Myometrial cell (primary cell): Measurements from ENCODE around the genes ATP1B3 and XRN1.

DNA sequence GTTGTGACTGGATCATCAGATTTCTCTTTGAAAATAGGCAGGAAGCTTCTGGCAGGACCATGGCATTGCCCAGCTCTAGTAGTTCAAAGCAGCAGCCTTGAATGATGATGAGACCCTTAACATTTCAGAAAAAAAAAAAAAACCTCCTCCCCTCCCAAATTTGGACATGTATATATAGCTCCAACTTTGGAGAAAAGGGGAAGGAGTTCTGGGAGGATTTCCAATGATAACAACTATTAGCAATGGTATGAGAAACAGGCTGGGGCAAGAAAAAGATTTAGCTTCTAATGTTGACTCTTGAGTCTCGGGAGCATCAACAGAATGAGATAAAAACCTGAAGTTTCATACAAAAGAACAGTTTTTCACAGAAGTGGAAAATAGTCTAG lies 44.9 kb upstream of the RASA2 start:
- RAMPAGE, long total RNA, result no peak

DNA sequence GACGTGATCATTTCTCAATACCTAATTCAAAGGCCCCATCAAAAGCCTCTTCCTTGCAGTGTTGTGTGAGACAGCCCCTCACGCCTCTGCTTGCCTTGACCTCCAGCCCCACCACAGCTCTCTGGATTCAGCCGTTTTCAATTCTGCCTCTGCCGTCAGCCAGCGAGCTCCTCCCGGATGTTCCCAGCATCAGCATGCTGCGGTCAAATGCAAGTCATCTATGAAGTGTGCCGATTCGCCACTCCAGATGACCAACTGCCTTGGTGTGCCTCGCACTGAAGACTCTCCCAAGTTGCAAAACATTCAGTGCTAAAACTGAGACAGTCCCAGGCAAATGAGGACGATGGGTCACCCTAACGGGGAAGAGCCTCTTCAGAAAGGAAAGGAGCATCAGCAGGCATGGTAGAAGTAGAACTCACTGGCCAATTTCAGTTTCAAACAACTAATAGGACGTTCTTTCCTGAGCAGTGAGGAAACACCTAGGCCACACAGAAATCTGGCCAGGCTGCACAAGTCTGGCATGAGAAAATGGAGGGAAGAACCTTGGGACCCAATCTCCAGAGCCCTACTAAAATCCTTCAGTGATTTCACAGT lies 30.5 kb upstream of the RASA2 start:
- RAMPAGE, long total RNA, result no peak

- RAMPAGE, long total RNA, result no peak
Measured at GRCh38 chr3:141549460-141550324, 62.9 kb downstream of the RASA2 start.

DNA sequence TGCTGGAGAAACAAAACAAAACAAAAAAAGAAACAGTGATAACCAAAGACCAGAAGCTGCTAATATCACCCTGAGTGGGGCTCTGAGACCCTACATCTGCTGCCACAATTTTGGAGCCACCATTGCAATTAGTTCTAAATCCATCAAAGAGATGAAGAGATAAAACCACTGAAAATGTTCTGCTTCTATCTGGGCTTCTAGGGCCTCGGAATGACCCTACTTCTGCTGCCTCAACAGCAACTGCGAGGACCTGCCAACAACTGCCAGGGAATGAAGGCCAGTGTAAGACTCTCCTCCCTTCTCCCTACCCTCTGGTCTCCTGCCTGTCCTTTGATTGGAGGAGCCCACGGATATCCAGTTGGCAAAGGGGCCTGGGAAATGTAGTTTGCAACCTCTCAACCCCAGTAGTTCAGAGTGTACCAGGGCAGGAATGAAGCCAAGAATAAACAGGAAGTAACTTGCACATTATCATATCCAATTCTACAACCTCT lies 91.4 kb upstream of the RNF7 start:
- RAMPAGE, long total RNA, result no peak

DNA sequence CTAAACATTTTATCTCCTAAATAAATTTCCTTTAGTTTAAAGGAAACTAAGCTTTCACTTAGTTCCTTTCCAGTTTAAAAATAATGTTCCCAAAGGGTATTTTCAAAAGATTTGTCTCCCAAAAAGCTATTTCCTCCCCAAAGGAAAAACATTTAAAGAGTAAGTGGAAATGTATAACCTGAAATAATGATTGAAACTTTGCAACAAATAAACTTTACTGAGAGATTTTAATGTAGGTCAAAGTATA lies 2.0 kb downstream of the RNF7 start:
- RAMPAGE, long total RNA, result no peak

DNA sequence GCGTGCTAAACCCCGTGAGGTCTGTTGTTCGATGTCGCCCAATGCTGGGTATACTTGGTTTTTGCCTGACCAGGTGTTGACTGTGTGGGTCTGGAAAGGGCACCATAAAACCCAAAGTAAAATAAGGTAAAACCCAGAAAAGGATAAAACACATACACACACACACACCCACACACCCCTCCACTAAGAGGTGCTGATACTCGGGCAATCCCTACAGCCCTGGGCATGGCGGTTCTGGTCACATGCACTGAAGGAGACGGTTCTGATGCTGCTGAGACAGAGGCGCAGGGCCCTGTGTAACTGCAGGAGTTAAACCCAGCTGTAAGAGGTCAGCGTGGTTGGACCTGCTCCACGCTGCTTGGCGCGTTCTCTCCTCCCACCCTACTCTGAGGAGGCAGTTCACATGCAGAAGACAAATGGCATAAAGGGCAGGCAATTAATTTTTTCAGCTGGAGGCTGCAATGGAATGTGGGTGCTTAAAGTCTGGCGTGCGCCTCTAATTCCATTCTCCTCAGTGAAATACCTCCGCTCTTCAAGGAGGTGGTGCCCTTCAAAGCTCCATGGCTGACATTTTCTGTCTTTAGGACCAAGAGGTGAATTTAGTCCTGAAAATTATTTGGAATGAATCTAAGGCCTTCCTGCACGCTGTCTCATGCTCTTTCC lies 35.2 kb downstream of the GRK7 start:
- RAMPAGE, long total RNA, result no peak

- RAMPAGE, long total RNA, result start-site peak on the plus strand at chr3:141876588-141876900, 59 and 75 reads in 2 replicates
Measured at GRCh38 chr3:141875890-141876947, at the start of gene ATP1B3. ATP1B3 (plus strand) TSS chr3:141876643.

DNA sequence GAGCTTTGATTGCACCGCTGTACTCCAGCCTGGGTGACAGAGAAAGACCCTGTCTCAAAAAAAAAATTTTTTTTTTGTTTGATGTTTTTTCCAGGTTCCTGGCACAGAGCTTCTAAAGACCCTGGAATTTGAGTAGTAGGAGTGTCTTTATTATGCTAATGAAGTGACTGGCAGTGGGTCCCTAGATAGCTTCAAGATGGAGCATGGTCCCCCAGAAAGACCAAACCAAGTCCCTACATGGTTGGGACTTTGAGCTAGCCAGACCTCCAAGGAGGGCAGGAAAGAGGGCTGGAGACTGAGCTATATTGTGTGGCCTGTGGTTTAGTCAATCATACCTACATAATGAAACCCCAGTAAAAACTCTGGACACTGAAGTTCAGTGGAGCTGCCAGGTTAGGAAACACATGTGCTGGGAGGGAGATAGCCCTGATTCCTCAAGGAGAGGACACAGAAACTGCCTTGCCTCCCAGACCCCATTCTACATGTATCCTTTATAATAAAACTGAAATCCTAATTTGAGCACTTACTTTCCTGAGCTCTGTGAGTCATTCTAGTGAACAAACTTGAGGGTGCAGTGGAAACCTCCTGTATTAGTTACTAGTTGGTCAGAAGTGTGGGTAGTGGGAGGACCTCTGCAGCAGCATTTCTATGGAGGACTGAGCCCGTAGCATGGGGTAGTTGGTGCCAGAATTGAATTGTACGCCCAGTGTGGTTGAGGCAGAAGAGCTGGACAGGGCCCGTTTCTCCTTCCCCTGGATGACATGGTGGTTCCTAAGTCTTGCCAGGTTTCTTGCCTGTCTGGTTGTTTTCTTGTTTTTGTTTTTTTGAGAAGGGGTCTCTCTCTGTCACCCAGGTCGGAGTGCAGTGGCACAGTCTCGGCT lies 23.8 kb downstream of the ATP1B3 start:
- RAMPAGE, long total RNA, result no peak

DNA sequence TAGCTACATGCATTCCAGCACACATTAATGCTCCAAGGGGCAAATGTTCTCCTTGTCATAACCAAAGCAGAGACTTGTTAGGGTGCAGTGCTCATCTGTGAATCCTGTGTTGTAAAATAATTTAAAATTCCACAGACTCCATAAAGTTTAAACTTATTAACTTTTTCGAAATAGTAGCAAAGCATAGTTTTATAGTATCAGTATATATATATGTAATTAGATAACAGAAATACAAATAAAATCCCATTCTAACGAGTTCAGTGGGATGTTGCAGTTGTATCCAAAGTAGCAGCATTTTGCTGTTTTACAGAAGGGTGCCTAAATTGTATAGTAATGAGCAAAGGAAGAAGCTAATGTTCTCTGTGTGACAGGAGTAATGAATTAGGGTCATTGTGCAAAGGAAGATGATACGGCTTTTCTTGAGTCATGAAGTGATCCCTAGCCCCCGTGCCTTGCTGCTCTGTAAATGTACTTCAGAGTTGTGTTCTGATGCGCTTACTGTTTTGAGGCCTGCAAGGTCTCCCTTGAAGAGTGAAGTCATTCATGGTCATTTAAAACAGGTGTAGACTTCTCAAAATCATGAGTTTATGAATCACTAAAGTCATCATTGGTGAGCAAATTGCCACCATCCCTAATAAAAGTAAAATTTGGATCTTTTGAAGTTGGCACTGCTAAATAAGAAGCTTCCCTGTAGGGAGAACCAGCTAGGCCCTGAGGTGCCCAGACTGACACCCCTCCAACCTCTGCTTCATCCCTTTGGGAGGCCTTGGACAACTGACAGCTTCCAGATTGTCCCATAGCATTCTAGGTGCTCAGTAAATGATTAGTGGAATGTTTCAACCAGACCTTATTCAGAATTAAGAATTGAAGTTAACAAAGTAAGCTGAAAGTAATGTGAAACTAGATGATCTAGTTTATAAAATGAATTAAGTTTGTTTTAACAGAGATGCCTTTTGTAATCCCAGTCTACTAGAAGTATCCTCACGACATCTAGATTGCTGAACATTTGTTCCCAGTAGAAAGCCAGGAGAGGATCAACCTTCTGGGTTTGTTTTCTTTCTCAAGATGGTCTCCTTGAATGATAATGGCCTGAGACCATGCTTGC lies 38.0 kb downstream of the ATP1B3 start:
- RAMPAGE, long total RNA, result no peak

- RAMPAGE, long total RNA, result no peak
Measured at GRCh38 chr3:141925284-141926343, 49.2 kb downstream of the ATP1B3 start.

DNA sequence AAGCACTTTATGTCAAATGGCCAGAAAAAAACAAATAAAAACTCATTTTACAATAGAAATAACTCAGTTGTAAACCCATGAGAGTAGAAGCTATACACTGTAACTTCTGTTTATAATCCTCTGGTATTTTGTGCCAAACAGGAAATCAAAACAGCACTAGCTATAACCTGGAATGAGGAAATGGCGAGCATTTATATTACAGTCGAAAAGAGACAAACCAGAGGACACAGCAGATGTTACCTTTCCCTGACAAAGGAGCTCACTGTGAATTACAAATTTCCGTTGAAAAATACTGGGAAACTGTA lies 10.3 kb downstream of the GK5 start:
- RAMPAGE, long total RNA, result no peak

DNA sequence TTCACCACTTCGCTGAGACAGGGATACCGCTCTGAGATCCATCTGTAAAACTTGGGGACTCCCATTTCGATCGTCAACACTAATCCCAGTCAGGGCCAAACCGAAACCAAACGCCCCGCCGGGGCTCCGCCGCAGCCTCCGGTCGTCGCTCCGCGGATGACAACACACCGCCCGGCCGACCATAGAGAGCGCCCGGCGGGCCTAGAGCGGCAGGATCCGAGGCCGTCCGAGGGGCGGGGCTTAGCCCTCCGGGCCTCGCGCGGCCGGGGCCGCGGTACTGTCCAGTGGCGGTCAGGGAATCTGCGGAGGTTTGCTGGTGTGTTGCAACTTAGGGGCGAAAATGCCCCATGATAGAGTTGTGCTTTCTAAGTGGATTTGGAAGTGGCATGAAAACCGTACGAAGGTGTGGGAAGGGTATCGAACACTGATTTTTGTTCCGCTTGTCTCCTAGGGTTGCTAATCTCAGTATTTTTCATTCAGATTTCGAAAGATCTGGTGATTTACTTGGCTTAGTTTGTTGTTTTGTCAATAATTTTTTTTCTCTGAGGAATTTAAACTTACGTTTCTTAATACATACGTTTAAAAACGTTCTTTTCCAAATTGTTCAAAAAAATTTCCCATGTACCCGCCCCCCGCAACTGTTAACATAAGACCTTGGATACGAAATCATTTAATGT lies at the start of gene XRN1:
Gene XRN1, minus strand, starts transcription at position 158 of the 677 bp plus-strand sequence.
- RAMPAGE, long total RNA, result start-site peak on the minus strand centred at position 104 of the sequence, 14 bp wide, 42 and 36 reads in 2 replicates

DNA sequence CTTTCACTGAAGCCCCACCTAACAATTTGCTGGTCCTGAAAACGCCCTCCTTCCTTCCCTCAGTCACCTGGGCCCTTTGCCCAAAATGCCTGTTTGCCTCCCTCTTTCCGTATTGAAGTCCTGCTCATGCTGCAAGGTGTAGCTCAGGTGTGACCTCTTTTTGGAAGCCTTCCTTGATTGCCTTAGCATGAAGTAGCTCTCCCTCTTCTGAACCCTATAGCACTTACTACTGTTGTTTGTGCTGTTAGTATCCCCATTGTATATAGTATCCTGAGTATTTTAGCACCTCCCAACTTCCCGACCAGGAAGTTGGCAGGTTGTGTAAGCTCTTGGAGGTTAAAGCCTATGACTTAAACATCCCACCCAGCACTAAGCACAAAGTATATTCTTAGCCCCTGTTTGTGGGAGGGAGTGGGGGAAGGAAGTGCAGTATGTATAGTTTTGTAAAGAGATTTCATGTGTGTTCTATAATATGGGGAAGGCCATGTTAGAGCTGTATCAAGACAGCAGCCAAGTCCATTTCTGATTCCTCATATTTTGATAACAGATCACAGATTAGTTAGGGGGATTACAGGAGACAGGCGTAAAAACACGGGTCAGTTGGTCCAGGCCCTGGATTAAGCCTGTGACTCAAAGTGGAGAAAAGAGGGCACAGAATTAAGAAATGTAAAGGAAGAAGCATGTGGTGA lies 1.9 kb downstream of the PLS1 start:
- RAMPAGE, long total RNA, result no peak

- RAMPAGE, long total RNA, result no peak
Measured at GRCh38 chr3:142602016-142602595, 5.9 kb downstream of the PLS1 start.

GRCh38 chr3:142904492-142905124 lies 15.7 kb upstream of the PCOLCE2 start:
- RAMPAGE, long total RNA, result no peak

DNA sequence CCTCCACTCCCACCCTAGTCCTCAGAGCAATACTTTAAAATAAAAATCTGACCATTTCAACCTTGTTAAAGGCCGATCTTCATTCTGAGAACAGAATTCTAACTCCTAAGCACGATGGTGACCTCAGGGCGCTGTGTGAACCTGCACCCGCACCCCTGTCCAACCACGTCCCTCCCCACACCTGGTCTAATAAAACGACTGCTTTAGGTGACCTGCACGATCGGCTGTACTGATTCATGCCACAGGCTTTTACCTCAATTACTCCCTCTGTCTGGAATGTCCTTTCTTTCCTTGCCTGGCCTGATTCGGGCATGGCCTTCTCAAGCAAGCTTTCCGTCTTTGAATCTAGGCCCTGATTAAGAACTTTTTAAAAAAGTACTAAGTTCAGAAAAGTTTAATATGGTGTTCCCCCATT lies 897 bp upstream of the U2SURP start:
- RAMPAGE, long total RNA, result no peak

GRCh38 chr3:143084881-143085502 lies 34.6 kb upstream of the CHST2 start:
- RAMPAGE, long total RNA, result no peak

GRCh38 chr3:143120821-143121909 lies 1.6 kb downstream of the CHST2 start:
- RAMPAGE, long total RNA, result no peak

GRCh38 chr3:143150961-143151202 lies 31.3 kb downstream of the CHST2 start:
- RAMPAGE, long total RNA, result no peak

- RAMPAGE, long total RNA, result no peak
Measured at GRCh38 chr3:143236227-143236930, 116.8 kb downstream of the CHST2 start.